Measurements from ENCODE around the genes CCL7, CCL1 and TMEM132E.

- PRO-cap: no peak
Measured at GRCh38 chr17:32480719-32481485, 5.9 kb upstream of the CDK5R1 start.

- PRO-cap: no peak
Measured at GRCh38 chr17:32569225-32569968, 82.6 kb downstream of the CDK5R1 start.

DNA sequence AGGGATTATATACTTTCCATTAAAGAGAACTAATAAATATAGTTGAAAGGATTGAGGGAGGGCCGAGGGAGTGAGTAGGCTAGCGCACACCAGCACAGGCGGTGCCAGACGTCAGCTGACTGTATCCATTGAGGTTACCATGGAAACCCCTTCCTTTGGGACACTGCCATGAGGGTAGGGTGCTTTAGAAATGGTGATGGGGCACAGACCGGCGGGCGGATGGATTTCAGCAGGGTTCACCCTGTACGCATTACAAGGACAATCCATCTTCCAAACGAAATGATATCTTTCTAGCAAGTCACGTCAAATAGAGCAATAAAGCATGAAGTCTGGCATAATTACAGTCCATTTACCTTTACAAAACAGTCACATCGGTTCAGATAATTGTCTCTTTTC, 140.4 kb downstream of the CDK5R1 start:
- PRO-cap: unidirectional peak, plus-strand start at position 187 of the sequence

DNA sequence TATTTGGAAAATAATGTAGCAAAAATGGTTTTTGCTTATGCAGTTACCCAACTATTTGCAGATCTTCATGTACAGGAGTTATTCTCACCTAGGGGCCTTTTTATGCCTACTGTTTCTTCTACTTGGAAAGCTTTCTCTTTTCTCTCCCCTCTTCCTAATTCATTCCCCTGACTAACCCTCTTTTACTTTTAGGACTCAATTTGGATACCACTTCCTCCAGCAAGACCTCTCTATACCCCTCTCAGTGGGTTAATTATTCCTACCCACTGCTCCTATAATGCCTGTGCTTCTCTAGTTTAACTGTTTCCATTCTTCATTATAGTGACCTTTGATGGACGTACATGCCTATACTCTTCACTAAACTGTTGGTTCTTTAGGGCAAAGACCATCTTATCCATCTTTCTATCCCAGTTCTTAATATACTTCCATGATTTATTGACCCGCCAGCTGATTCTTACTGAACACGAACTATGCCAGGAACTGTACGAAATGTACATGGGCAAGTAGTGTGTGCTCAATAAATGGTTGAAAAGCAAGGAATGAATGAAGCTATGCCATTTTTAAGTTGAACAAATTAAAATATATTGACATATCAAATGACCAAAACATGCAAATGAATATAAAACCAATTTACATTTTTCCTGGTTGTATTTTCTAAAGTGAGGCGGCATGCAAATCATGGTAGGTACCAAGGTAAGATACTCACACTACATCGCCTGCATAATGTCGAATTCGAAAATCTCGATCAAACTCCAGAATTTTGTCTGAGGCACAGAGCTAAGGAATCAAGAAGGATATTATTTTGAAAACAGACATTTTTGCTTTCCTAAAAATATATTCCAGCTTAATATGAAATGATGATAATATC, 128.5 kb downstream of the MYO1D start:
- PRO-cap: no peak

GRCh38 chr17:32792078-32792699, 84.7 kb downstream of the MYO1D start:
- PRO-cap: no peak

- PRO-cap: no peak
Measured at GRCh38 chr17:32874293-32874747, 2.6 kb downstream of the MYO1D start.

GRCh38 chr17:32875935-32876559, 877 bp downstream of the MYO1D start:
- PRO-cap: bidirectional peak, plus-strand start at chr17:32876417, minus-strand start at chr17:32876370

DNA sequence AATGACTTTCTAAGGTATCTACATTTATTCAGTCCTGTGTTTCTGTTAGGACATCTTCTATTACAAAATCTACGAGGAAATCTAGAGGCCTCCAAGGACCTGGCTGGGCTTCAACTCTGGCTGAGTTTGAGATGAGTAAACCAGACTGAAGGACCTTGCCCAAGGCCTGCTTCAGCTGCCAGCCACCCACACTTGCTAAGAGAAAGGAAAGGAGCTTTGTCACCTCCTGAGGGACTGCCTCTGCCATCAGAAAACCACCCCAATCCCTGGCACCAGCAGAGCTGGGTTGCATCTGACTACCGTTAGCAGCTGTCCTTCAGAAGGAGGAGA, 1.3 kb upstream of the MYO1D start:
- PRO-cap: no peak

GRCh38 chr17:32943698-32944324, 15.9 kb downstream of the TMEM98 start:
- PRO-cap: no peak

DNA sequence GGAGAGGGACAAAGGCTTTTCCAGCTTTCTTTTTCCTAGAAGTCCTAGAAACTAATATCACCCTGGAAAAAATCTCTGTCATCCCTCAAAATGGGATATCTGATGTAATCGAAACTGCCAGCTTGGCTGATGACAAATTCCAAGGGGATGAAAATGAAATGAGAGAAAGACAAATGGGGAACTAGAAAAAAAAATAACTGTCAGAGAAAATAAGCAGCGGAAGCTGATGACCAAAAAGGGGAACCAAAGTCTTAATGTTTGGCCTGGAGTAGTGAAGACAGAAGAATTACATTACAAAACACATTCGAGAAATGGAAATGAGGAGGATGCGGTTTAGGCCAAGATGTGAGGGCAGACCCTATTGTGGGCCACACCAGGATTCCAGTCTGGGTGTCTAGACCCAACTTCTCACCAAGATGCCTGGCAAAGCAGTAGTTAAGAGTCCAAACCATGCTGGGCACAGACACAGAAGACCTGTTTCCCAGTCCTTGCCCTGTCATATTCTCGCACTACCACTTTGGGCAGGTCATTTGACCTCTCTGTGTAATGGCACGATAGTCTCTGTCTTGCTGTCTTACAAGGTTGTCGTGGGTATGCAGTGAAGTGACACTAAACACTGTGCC, 12.5 kb upstream of the CCL2 start:
- PRO-cap: no peak

- PRO-cap: no peak
Measured at GRCh38 chr17:34252032-34253393, 2.6 kb upstream of the CCL2 start.

GRCh38 chr17:34270041-34270398, at the start of gene CCL7:
Gene CCL7, plus strand, starts transcription at chr17:34270221.
- PRO-cap: no peak

- PRO-cap: no peak
Measured at GRCh38 chr17:34362937-34363601, at the start of gene CCL1. Gene CCL1, minus strand, starts transcription at chr17:34363233.

DNA sequence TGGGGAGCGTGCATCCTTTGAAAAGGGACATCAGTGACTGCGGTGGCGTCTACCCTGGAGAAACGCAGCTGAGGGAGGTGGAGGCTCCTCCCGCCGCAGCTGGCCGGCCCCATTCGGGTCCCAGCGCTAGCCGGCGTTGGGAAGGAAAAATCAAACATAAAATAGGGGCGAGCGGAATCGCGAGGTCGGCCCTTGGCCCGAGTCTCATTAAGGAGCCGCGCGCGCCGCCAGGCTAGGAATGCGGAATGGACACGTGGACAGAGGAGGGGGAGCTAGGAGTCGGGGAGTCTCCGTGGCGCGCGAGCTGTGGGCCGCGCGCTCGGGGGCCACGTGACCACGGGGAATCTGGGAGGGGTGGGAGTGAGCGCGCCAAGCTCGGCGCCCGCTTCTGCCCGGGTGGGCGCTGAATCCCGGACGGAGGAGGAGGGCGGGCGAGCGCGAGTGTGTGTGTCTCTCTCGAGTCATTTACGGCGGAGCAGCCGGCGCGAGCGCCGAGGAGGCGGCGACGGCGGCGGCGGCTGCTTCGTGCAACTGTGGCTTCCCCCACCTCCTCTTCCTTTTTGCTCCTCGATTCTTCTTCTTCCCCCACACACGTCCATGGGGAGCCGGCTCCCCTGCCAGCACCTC, at the start of gene TMEM132E:
Gene TMEM132E (plus strand): TSS at position 460 of the 627 bp plus-strand sequence.
- PRO-cap: no peak

DNA sequence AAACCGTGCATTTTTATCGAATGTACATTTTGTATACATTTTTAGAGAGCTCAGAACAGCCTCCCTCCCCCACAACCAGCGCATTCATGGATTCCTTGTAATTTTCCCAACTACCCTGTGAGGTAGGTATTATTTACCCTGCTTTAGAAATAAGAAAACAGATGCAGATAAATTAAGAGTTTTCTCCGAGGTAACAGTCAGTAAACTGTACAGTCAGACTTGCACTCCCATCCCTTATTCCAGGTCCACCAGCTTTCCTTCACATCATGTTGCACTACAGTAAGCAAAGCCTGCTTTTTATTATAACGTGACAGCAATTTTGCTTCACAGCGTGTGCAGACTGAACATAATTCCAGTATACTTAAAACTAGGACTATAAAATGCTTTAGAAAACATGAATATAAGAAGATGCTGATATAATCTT, 1.1 kb downstream of the LIG3 start:
- PRO-cap: no peak

- PRO-cap: no peak
Measured at GRCh38 chr17:34981860-34982382, 1.6 kb downstream of the LIG3 start.

DNA sequence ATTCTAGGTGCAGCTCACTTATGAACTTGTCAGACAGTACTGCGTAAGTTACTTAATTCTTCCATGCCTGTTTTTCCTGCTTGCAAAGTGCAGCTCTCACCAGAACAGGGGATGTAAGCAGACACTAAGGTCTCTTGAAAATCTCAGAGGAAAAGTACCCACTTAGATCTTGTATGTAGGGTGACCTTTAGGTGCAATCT, 38.7 kb downstream of the LIG3 start:
- PRO-cap: no peak

GRCh38 chr17:35021470-35022173, 41.3 kb downstream of the LIG3 start:
- PRO-cap: no peak

DNA sequence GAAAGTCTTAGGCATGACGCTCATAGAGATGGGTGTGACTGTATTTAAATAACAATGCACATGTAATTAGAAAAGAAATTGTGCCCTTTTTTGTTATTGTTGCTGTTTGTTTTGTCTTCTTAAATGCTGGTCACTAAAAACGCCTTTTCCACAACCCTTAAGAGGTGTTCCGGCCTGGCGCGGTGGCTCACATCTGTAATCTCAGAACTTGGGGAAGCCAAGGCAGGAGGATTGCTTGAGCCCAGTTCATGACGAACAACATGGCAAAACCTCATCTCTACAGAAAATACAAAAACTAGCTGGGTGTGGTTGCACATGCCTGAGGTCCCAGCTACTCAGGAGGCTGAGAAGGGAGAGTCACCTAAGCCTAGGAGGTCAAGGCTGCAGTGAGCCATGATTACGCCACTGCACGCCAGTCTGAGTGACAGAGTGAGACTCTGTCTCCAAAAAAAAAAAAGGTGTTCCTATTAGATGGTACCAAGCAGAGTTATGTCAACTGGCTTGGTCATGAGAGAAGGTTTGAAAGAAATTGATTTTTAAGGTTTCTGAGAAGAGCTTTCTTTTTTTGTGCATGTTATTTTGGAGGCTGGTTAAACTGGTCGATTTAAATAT, 23.5 kb upstream of the RFFL start:
- PRO-cap: no peak

- PRO-cap: unidirectional peak, plus-strand start at chr17:35088557
Measured at GRCh38 chr17:35088364-35088937, 24.9 kb upstream of the RFFL start.

All from endothelial cell (in vitro differentiated cells).